Smooth muscle cell (in vitro differentiated cells): Measurements from ENCODE around the gene SLC22A23.

DNA sequence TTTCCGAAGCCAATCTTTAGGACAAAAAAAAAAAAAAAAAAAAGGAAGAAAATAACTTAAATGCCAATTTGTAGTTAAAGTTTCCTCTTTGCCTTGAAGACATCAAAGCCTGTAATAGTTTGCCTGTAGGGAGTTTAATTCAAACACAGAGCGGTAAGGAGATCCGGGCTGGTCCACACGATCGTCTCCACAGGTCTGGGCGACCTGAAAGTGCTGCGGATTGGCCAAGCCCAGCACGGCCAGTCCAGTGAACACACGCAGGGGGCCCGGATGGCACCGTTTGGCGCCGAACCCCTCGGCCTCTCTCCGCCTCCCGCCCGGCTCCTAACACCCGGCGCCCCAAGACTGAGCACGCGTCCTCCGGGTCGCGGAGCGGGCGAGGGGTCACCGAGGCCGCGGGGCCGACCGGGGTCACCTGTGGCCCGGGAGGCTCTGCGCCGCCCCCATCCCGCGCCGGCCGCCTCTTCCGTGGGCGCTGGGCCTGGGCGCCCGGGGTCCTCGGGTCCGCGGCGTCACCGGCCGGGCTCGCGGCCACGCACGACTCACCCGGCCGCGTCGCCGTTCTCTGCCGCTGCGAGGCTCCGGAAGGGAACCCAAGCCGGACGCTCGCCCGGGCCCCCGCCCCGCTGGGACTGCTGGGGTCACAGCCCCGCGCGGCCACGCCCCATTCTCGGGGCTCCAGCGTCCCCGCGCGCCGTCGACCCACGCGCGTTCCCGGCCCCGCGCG, 502 bp downstream of the SERPINB6 start:
- RAMPAGE, long total RNA: start-site peak on the minus strand centred at position 591 of the sequence, 43 bp wide, 133 and 94 reads in 2 replicates

GRCh38 chr6:2976443-2976860, 5.1 kb upstream of the SERPINB6 start:
- RAMPAGE, long total RNA: no peak

- RAMPAGE, long total RNA: no peak
These were observed 8.6 kb upstream of the NQO2 start for GRCh38 chr6:2990985-2991544.

- RAMPAGE, long total RNA: no peak
These were observed 22.5 kb downstream of the NQO2 start for GRCh38 chr6:3022135-3022617.

- RAMPAGE, long total RNA: no peak
These were observed 2.8 kb downstream of the TUBB2A start for GRCh38 chr6:3154351-3155056.

GRCh38 chr6:3162474-3163371, 5.4 kb upstream of the TUBB2A start:
- RAMPAGE, long total RNA: no peak

- RAMPAGE, long total RNA: no peak
These were observed 19.3 kb downstream of the TUBB2B start for GRCh38 chr6:3208076-3208692.

DNA sequence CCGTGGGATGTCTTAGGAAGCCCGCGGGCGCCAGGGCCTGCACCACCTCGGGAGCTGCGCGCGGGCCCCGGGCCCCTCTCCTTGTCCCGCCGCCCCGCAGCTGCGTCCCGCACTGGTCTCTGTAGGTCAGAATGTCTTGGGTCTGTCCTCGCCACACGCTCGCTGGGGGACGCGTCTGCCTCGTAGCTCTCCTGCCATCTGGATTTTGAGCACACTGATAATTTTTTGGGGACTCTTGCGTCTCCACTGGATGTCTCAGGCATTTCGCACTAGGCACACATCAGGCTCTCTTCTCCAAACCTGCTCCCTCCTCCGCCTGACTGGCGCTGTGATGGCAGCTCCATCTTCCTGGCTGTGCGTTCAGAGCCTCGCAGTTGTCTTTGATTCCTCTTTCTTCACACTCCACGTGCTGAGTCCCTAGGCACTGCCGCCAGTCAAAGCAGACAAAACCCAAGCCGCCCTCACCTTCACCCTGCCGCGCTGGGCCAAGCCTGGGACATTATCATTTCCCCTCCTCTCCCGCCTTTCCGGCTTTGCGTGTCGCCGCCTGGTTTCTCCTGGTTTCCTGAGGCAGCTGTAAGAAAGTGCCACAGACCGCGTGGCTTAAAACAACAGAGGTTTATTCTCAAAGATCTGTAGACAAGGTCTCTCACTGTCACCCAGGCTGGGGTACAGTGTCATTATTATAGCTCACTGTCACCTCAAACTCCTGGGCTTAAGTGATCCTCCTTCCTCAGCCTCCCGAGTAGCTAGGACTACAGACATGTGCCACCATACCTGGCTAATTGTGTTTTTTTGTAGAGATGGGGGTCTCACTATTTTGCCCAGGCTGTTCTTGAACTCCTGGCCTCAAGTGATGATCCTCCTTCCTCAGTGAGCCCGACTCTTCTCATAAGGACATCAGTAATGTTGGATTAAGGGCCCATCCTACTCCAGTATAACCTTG, 848 bp downstream of the PSMG4 start:
- RAMPAGE, long total RNA: no peak

DNA sequence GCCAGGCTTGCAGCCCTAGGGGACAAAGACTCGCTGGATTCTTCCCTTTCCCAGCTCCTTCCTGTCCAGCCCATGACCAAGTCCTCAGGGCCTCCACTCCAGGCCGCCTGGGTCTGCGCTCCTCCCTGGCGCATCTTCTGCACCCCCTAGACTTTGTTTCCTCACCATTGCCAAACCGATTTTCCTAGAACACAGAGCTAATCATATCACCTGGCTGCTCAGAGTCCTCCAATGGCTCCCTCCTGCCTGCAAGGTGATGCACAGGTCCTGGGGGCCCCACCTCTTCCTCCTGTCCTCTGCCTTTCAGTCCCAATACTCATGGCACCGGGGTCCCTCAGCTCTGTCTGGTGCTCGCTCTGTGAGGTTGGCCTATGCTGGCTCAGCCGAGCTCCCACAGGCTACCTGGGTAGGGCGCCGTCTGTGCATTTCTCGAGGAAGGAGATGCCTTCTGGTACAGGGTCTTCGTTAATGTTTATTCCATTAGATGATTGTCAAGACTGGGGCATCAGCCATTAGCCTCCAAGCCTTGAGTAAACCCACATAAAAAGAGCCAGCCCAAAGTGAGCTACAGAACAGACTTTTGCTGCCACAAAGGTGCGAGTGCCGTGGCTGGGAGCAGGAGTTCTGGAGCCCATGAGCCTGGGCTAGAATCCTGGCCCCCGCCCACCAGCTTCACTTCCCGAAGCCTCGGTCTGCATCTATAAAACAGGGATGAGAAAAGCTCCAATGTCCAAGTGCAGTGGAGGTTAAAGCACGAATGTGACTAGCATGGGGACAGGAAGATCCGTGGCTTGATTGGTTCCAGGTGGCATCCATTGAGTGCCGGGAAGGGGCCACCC, 17.8 kb downstream of the PSMG4 start:
- RAMPAGE, long total RNA: no peak

GRCh38 chr6:3328041-3328395, 69.3 kb downstream of the PSMG4 start:
- RAMPAGE, long total RNA: no peak

DNA sequence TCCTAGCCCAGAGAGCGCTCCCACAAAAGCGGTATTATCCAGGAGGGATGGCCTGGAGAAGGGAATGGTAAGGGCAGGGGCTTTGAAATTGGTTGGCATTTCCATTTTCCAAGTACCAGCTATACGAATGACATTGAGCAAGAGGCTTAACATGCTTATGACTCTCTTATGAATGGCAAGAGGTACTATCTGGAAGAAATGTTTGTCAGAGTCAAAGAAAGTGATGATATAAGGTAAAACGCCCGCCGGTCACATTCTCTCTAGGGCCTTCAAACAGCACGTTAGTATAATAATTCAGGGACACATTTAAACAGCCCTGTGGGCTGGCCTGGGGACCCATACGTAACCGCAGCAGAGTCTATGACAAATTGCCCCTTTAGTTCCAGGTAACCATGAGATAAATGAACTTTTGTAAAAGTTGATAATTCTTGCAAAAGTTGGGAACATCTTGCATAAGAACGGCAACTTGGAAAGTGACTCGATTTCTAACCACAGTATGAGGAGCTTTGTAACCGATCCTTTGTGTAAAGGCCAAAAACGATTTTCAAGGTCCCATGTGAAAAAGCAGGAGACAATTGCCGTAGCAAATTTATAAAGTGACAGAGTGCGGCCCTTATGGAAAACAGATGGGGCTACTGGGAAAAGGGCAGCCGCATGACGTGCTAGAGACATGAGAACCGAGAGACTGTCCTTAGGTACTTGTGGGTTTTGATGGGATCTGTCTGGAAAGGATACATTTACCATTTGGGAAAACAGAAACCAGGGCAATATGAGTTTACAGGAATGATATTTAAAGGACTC, 81.5 kb downstream of the PSMG4 start:
- RAMPAGE, long total RNA: no peak

- RAMPAGE, long total RNA: no peak
These were observed 55.0 kb downstream of the SLC22A23 start for GRCh38 chr6:3401598-3402579.

DNA sequence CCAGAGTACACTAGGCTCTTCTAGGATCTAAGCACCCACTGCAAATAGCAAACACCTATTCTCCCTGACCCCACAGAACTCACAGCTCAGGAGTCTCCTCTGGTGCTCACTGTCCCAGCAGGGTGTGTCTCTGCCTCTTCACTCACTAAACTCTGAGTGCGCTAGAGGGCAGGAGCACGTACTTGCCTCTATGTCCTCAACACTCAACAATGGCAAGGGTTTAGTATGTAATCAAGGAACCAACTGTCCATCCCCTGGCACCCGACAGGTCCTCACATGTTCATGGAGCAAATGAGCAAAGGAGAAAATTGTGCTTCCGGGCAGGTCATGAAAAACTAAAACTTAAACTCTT, 54.3 kb downstream of the SLC22A23 start:
- RAMPAGE, long total RNA: no peak

DNA sequence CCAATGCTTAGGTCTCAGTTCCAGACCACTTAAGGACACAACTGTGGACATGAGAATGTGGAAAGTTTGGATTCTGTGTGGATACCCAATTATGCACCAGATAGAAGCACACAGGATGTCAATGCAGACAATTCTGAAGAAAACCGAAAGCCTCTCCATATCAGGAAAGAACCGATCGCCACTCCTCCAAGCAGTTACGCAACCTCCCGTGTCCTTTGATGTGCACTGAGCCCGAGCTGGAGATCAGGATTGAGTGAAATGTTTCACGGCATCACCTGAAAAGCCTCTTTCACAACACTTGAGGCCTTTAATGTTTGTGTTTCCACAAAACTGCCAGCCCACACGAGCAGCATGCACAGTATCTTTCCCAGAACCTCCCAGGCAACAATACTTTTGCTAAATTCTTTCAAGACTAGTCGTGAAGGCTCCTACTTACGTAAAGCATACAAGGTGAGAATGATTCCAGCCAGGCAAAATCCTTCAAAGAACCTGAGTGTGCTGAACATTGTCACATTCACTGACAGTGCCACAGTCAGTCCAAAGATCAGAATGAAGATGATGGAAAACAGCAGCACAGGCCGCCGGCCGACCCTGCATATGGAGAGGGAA, 47.0 kb downstream of the SLC22A23 start:
- RAMPAGE, long total RNA: no peak

- RAMPAGE, long total RNA: no peak
These were observed 20.2 kb downstream of the SLC22A23 start for GRCh38 chr6:3436599-3437129.

DNA sequence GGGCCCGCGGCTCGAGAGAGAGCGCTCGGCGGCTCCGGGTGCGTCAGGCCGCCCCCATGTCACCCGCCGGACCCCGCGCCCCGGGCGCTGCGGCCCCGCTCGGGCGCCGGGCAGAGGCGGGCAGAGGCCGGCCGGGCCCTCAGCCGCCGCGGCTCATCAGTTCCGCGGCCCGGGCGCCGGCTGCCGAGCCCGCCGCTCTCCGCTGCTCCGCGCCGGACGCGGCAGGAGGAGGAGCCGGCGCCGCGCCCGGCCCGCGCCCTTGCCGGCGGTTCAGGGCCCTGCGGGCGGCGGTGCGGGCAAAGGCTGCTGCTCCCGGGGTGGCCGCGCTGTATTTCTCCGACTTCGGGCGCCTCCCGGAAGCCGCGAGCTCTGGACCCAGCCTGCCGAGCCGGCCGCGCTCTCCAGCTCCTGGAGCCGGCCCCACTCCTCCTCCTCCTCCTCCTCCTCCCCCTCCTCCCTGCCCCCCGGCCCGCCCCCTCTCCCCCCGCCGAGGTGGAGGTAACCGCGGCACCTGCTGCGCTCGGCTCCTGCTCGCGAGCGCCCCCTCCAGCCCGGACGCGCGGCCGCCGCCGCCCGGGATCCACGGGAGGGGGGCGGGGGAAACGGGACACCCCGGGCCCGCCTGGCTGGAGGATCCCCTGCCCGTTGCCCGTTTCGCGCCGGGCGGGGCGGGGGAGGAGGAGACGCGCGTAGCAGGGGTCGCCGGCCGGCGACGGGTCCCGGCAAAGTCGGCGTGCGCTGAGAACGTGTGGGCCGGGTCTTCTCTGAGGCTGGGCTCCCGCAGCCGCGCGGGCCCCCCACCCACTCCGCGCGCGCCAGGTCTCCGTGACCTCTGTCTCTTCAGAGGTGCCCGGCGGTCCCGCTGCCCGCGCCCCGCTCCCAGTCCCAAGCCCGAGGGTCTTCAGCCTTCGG, at the start of gene SLC22A23:
SLC22A23 (minus strand) TSS at position 382 of the 912 bp plus-strand sequence.
- RAMPAGE, long total RNA: no peak

DNA sequence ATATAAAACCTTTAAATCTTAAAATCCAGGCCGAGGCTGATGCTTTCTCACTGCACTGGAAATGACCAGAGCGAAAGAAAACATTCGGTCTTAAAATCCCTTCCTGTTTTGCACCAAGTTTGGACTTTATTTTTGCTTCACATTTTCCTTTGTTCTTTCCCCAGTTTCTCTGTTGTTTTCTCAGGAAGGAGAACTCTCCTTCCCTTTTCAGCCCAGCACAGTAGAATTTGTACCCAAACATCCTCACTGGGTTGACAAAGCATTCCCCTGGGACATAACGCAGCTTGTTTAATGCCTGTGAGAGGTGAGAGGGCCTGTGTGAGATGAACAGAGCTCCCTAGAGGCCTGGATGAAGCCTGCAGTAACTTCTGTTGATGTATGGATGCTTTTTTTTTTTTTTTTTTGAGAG, 104.8 kb upstream of the SLC22A23 start:
- RAMPAGE, long total RNA: no peak

DNA sequence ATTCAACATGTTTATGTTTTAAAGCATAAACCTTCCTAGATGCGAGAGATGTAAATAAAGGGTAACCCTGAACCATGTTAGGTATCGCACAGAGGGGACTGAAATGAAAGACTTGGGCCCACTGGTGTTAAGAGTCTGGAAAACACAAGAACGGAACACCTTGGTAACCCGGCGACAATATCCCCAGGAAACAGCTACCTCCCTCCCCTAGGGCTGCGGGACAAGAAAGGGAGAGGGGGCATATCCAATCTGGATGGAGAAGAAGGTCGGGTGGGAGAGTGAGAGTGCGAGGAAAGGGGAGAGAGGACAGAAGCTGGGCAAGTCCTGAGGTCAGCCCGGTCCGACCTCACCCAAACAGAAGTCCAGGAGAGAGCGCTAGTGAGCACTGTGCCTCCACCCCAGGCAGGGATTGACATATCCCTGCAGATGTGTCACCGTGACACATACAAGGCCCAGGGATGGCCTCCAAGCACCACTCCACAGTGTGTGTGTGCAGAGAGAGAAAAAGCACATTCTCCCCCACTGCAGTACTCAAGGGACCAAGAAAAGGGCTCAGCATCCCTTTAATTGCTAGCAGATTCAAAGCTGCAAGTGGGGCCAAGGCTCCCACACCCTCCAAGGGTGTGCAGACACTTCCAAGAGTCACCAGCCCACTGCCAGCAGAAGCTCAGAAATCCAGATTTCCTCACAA, 3.3 kb downstream of the PXDC1 start:
- RAMPAGE, long total RNA: no peak

- RAMPAGE, long total RNA: no peak
These were observed 1.3 kb downstream of the PXDC1 start for GRCh38 chr6:3749939-3750895.

GRCh38 chr6:3750907-3751624, 447 bp downstream of the PXDC1 start:
- RAMPAGE, long total RNA: no peak